Placental epithelial cell (primary cell): ENCODE measurements around a stretch of chr3.

DNA sequence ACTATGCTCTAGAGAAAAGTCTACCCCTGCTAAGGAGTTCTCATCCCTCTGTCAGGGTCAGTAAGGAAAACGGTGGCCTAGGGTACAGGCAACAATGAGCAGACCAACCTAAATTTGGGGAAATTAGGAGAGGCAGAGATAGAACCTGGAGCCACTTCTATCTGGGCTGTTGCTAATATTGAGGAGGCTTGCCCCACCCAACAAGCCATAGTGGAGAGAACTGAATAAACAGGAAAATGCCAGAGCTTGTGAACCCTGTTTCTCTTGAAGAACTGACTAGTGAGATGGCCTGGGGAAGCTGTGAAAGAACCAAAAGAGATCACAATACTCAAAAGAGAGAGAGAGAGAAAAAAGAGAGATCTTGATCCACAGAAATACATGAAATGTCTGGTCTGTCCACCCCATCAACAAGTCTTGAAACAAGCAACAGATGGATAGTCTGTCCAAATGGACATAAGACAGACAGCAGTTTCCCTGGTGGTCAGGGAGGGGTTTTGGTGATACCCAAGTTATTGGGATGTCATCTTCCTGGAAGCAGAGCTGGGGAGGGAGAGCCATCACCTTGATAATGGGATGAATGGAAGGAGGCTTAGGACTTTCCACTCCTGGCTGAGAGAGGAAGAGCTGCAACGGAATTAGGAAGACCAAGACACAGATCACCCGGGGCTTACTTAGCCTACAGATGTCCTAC is 63.3 kb upstream of the CASR start:
- CAGE, long polyA plus RNA, result no peak

GRCh38 chr3:122314507-122315012 is 10.5 kb upstream of the CSTA start:
- CAGE, long polyA plus RNA, result no peak

DNA sequence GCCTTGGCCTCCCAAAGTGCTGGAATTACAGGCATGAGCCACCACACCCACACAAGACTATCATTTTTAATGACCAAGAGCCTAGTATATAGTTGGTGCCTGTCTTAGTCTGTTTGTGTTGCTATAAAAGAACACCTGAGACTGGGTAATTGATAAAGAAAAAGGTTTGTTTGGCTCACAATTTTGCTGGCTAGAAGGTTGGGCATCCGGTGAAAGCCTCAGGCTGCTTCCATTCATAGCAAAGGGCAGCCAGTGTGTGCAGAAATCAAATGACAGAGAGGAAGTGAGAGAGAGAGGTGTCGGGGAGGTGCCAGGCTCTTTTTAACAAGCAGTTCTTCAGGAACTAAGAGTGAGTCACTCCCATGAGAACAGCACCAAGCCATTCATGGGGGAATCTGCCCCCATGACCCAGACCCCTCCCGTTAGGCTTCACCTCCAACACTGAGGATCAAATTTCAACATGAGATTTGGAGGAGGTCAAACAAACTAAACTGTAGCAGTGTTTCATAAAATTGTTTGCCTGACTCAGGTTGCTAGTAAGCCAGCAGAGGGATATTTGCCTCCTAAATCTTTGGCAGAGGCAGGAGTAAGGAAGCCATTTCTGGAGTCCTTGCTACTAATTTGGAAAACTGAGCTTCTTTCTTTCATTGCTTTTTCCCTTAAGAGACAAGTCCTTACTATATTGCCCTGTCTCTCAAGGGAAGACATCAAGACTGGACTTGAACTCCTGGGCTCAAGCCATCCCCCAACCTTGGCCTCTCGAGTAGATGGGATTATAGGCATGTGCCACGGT is 4.4 kb upstream of the PARP15 start:
- CAGE, long polyA plus RNA, result no peak

DNA sequence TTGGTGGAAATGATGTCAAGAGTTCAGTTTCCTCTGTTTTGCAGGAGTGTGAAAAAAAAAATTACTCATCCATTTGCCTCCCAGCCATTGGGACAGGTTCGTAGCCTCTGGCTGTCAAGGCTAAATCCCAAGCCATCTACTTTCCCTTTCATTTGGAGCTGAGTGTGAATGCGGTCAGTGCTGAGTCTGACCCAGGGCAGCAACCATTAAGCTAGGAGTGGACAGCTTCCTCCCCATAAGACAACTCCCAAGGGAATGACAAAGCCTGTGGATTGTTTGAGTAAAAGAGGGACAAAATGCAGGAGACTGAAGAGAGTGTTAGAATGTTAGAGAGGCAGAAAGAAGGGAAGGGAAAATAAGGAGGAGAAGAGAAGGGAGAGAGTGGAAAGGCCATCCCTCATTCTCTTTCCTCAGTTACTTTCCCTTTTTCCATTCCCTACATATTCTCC is 33.7 kb downstream of the PARP14 start:
- CAGE, long polyA plus RNA, result no peak

- CAGE, long polyA plus RNA, result no peak
Measured at GRCh38 chr3:122782796-122783093, 10.9 kb downstream of the HSPBAP1 start.

DNA sequence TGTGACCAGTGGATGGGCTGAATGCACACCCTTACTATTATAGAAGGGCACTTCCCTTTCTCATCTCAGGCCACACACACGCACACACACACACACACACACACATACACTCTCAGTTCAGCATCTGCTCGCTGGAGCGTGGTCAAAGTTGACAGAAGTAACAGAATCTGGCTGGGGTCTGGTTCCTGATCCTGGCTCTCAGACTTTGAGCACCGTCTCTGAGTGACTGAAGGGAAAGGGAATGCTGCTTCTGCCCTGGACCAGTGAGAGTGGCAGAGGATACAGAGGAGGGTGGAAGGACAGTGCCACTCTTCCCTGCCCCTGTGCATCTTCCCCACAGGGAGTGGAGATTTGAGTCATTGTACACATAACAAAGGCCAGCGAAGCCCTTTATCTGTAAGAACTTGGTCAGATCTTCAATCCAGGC is 38.8 kb downstream of the PDIA5 start:
- CAGE, long polyA plus RNA, result no peak

- CAGE, long polyA plus RNA, result no peak
Measured at GRCh38 chr3:123123758-123124496, 57.1 kb downstream of the PDIA5 start.

DNA sequence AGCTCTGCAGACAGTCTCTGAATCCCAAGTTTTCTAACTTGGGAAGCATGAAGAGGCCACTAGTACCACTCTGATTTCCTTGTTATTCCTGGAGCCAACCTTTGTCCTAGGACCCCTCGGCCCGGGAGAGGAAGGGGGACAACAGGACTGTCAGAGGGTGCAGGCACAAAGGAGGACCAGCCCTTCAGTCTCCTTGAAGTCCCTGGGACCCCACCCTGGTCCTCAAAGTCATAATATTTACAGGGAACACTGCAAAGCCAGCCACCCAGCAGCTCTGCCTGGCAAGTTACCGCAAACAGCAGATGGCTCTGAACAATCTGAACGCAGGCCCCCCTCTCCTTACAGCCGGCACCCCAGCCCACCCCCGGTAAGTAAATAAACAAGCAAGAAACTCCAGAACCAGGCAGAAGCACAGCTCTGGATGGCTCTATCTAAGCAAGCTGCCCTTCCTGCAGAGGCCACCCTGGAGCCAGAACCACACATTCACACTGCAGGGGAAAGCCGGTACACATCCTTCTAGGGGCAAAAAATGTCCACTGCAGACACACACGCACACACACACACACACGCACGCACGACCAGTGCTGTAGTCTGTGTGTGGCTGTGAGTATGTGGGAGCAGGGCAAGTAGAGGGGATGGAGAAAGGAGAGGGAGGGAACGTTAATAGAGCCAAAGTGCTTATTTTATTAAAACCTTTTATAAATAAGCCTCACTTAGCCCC is 64.0 kb downstream of the ADCY5 start:
- CAGE, long polyA plus RNA, result no peak

GRCh38 chr3:123398431-123398880 is 50.4 kb downstream of the ADCY5 start:
- CAGE, long polyA plus RNA, result no peak

DNA sequence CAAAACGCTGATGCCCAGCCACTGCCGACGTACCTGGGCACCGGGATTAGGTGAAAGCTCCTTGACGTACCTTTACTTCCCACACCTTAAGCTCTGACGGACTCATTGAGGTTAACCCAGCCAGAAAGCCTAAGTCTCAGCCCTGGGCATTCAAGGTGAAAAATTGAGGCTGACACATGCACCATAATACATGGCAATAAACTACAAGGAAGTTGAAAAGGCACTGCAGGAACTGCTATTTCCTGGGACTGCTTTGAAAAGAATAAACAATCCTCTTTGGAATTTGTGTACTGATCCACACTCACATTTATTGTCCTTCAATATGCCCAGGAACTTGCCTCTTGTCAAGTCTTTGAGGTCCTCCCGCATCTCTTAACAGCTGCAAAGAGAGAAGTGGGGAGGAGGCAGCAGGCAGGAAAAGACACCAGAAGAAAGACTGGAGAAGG is 16.9 kb downstream of the ADCY5 start:
- CAGE, long polyA plus RNA, result no peak

- CAGE, long polyA plus RNA, result no peak
Measured at GRCh38 chr3:123443774-123444520, 4.9 kb downstream of the ADCY5 start.

- CAGE, long polyA plus RNA, result no peak
Measured at GRCh38 chr3:123523236-123523441, 61.7 kb downstream of the HACD2 start.

GRCh38 chr3:123603919-123604458 is 19.1 kb upstream of the HACD2 start:
- CAGE, long polyA plus RNA, result no peak

- CAGE, long polyA plus RNA, result no peak
Measured at GRCh38 chr3:123613177-123613893, 28.5 kb upstream of the HACD2 start.

DNA sequence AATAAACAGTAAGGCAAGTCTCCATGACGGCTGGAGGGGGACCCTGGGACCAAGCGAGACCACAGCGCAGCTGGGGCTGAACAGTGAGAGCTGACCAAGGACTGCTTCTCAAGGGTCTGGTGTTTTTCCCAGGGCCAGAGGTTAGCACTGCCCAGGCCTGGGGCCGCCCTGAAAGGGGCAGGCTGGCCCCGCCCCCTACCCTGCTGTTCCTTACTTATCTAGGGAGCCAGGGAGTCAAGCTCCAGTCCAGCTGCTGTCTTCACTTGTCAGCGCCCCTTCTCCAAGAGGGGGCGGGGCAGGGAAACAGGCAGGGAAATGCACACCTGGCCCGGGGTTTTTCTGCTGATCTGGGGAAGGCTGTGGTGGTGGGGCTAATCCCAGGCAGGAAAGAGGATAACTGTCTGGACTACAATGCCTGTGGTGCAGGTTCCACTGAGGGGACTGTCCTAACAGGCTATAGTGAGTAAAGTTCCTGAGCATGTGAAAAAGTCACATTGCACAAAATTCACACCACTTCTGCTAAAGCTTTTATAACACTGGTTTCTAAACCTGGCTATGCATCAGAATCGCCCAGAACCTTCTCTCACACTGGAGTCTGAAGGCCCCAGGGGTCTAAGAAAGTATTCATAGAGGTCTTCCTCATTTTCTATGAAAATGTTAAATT is 51.7 kb upstream of the HACD2 start:
- CAGE, long polyA plus RNA, result no peak

DNA sequence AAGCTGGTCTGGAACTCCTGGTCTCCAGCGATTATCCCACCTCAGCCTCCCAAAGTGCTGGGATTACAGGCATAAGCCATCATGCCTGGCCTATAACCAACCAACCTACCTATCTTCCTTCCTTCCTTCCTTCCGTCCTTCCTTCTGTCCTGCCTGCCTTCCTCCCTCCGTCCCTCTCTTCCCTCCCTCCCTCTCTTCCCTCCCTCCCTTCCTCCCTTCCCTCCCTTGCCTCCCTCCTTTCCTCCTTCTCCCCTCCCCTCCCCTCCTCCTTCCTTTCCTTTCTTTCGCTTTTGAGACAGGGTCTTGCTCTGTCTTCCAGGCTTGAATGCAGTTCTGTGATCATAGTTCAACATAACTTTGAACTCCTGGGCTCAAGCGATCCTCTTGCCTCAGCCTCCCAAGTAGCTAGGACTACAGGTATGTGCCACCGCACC is 56.7 kb upstream of the HACD2 start:
- CAGE, long polyA plus RNA, result no peak

GRCh38 chr3:123674090-123674529 is 89.3 kb upstream of the HACD2 start:
- CAGE, long polyA plus RNA, result no peak

DNA sequence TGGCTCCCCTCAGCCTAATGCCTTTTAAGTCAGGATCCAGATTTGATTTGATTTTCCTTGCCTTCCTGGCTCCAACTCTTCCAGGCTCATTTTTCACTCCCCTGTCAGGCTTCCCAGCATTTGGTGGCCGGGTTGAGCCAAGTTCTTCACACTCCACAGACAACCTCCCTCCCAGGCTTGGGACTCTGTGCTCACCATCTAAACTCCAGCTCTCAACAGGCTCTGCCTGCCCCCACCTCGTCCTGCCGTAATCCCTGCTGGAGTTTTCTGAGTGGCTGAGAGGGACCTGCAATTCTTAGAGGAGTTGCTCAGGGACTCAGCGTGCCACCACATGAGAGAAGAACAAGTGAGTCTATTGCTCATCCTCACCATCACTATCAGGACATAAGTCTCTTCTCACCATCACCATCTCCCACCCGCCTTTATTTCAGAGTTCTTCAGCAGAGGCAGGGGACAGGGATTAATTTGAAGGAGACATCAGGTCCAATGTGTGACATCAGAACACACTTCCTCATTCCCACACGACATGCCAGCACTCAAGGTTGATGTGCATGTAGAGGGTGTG is 104.7 kb downstream of the MYLK start:
- CAGE, long polyA plus RNA, result no peak

DNA sequence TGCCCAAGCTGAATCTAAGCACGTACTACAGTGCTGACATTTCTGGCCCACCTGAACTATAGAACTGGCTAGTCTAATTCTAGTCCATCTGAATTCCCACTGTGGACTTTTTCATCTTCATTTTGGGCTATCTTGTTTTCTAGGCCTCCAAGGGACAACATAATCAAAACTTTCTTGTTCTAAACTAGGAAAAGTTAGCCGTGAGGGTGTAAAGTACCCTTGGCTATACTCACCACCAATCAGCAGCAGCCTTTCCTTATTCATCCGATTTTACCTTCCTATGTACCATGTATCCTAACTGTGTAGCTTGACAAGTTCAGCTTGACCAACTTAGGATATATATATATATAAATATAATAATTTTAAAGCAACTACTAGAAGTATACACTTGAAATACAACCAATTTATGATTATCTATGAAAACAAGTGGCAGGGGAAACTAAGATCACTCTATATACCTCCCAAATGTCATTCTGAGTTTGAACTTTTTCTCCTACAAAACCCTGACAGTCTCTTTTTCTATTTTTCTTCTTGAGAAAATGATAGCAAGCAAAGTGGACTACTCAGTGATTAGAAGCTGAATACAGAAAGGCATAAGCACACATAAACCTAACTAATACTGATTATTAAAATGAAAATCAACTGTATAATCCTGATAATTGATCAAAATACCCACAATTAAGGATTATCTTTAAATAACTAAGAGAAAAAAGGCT is 5.7 kb downstream of the CCDC14 start:
- CAGE, long polyA plus RNA, result no peak

GRCh38 chr3:124037357-124038588 is 4.6 kb downstream of the KALRN start:
- CAGE, long polyA plus RNA, result no peak